Metastatic Breast Carcinoma in the Brain (tissue), 10 donors: ENCODE measurements around the gene SCYGR7.

DNA sequence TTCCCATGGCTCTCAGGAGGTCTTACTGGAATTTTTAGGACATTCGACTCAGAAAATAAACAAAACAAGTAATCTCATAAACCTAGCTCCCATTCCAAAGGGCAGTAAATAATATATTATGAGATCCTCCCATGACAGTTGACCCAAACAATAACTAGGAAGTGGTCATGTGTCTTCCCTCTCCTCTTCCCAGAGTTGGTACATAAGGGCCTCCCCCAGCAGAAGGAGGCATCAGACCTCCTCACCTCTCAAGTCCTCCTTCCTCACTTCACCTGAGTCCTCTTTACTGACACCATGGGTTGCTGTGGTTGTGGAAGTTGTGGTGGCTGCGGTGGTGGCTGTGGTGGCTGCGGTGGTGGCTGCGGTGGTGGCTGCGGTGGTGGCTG, at the start of gene SCYGR7:
SCYGR7 (plus strand) TSS at position 295 of the 386 bp plus-strand sequence.
- PRO-cap, 10 experiments = no peak in any of the 10 experiments

DNA sequence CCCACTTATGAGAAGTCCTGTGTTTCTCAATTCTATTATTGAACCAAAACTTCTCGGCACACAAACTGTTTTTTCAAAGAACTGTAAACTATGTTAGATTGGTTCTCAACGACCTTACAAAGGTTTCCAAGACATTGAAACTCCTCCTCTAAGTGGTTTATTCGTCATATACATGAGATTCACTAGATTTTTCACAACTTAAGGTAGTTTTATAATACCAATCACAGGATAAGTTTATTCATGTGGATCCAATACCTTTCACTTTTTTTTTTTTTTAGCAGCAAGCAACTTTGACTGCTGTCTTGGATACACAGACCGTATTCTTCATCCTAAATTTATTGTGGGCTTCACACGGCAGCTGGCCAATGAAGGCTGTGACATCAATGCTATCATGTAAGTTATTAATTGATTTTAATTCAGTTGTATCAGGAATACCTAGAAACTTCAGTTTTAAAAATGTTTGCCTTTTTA, 1.6 kb downstream of the CCL20 start:
- PRO-cap, 10 experiments = no peak in any of the 10 experiments

DNA sequence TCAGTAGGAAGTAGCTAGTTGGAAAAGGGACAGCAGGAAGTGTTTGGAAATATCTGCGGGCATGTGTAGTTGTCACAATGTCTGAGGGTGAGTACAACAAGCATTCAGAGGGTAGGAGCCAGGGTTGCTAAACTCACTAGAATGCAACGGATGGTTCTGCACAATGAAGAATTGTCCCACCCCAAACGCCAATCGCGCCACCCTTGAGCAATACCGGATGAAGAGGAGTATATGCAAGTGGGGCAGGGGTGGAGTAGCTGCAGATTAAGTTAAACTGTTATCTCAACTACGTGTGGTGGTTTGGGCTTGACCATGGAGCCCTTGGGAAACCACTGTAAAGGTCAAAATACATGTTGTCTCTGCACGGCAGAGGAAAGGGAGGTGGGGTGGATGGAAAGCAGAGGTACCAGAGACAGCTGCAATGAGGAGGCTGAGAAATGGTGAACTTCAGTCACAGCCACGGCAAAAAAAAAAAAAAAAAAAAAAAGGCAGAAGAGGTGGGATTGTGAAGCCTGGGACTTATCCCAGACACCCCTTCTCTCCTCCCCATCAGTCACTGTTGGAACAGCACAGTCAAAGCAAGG, 5.2 kb downstream of the CCL20 start:
- PRO-cap, 10 experiments = peak in 1 of 10 experiments; most common plus-strand start position 374 of the sequence (in 1)

DNA sequence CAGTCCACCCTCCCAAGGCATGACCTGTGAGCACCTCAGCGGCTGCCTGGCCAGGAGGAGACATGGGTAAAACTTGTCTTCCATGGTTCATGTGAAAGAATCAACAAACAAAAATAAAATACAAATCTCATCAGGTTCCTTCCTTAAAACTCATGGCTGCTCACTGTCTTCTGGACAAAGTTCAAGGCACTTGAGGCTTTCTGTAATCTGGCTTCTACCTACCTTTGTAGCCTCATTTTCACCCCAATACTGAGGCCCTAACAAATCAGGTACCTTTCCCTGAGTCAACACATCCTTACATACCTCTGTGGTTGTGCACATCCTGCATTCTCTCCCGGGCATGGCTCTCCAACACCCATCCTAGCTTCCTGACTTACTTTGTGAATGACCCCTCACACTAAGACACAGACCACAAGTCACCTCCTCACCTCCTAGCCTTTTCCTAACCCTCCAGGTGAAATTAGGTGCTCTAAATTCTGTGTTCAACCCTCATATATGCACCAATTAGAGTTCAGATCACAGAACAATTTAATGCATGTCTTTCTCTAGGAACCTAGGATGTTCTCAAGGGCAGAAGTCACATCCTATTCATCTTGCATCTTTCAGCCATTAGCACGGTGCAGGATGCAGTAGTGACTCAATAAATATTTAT, 190.9 kb downstream of the PID1 start:
- PRO-cap, 10 experiments = no peak in any of the 10 experiments

GRCh38 chr2:229116788-229117266, 154.3 kb downstream of the PID1 start:
- PRO-cap, 10 experiments = no peak in any of the 10 experiments

GRCh38 chr2:229125642-229126146, 145.4 kb downstream of the PID1 start:
- PRO-cap, 10 experiments = no peak in any of the 10 experiments

DNA sequence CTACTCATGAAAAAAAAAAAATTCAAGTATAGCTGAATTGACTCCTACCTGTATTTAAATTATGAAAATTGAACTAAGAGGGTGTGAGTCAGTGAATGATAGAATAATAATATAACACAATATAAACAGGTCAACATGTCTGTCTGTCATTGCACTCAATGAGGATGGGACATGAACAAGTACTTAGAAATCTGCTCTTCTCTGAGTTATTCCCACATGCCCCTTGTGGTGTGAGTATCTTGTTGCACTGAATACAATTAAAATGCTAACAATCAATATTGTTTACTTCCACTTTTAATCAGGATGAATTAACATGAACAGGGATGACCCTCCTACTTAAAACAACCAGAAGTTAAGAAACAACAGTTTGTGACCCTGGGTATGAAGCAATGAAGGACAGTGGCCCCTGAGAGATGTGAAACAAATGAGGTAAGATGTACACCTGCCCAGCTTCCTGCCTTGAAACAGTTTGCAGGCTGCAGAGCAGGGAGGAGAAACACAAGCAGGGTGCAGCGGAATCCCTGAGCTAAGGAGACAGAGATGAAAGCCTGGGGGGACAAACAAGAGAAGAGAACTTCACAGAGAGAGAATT, 106.7 kb downstream of the PID1 start:
- PRO-cap, 10 experiments = no peak in any of the 10 experiments

DNA sequence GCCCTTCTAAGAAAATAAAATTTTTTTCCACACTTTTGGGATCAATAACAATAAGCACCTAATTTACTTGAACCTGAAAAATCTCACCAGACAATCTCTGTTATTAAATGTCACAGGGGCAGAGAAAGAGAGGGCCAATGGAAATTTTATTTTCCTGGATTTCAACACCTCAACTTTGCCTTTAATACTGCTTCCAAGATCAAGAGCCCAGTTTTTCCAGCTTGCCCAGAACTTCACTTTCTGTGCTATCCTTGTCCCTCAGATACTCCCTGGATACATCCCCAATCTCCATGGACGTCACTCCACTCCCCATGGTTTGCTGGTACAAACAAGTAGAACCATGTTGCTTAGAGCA, 29.2 kb upstream of the PID1 start:
- PRO-cap, 10 experiments = no peak in any of the 10 experiments

DNA sequence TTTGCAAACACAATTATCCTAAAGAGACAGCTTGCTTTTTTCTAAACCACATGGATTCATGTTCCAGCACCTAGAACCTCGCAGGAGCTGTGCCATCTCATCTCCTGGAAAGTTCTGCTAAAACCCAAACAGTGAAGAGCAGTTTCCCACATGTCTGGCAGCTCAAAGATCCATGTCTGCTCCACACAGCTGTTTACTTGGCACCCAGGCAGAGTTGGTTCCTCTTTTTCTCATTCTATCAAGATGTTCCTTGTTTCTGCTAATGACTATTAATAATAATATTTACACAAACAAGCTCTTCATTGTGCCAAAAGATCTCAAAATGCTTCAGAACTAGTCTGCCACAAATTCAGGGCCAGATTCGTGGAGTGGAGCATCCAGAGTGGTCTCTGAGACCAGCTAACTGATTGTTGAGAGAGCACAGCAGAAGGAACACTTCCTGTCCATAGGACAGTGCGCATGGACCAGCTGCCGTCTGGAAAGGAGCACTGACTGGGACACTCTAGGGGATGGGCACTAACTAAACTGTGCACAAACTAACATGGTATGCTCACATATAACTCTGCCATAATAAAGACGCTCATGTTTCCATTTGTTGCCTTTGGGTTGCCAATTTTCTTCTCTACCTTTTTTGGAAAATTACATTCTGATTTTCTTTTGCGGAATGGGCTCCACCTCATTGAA, 30.3 kb upstream of the PID1 start:
- PRO-cap, 10 experiments = no peak in any of the 10 experiments

DNA sequence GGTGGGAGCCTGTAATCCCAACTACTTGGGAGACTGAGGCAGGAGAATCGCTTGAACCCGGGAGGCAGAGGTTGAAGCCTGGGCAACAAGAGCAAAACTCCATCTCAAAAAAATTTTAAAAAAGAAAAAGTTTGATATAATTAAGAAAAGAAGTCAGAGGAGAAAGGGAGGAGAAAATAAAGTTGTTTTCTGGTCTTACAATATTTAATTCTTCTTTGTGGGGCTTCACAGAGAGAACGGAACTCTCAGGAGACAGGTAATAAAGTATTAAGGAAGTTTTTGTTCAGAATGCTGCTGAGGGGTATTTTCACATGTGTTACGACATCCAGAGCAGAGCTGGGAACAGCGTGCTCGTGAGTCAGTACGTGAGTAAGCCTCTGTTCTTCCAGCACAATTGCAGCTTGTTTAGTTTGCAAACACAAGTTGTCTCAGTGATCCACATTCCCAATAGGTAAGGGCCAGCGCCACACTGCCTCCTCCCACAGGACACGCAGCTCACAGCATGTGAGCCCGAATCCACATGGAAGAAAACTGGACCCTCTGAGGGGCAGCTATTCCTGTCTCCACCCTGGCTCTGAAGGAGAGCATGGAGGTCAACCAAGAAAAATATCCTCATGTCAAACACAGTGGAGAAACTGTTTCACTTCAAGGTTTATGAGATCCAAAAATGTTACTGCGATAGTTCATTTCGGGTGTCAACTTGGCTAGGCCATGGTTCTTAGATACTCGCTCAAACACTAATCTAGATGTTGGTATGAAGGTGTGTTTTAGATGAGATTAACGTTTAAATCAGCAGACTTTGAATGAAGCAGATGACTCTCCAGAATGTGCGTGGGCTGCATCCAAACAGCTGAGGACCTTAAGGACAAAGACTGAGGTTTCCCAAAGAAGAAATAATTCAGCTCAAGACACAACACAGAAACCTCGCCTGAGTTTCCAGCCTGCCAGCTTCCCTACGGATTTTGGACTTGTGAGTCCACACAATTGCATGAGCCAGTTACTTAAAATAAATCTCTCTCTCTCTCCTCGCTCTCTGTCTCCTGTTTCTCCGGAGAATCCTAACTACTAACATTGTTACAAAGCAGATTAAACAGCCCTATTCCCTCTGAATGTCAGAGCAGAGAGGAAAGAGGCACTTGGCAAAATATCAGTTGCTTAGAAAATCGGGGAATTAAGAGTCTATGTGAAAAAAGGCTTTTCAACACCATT, 174.1 kb upstream of the PID1 start:
- PRO-cap, 10 experiments = peak in 1 of 10 experiments; most common plus-strand start position 421 of the sequence (in 1); most common minus-strand start position 379 of the sequence (in 1)

DNA sequence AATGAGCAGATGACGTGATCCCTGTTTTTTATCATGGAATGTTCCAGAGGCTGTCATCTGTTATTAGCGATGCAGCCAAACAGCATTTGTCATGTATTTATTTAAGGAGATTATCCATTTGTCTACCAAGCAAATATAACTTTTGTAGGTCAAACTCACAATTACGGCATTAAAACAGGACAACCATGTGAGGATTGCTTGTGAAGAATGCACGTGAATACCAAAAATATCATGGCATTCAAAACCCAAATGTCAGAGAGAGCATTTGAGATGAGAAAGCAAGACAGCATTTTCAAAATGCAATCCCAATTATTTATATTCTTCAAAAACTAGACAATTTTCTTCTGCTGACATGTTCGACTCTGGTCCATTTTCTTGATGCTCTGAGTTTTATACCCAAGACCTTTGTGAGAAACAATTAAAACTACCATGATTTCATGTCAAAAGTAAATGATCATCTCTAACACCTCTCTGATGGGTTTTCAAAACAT, 141.3 kb downstream of the DNER start:
- PRO-cap, 10 experiments = no peak in any of the 10 experiments

GRCh38 chr2:230170278-230170974, 49.4 kb downstream of the SP110 start:
- PRO-cap, 10 experiments = no peak in any of the 10 experiments

GRCh38 chr2:230342249-230342802, 15.3 kb downstream of the SP140L start:
- PRO-cap, 10 experiments = peak in 3 of 10 experiments; most common minus-strand start chr2:230342521 (in 3)

- PRO-cap, 10 experiments = no peak in any of the 10 experiments
Observed at GRCh38 chr2:230449950-230450340, 33.9 kb downstream of the SP100 start.

- PRO-cap, 10 experiments = no peak in any of the 10 experiments
Observed at GRCh38 chr2:230660415-230661013, 52.1 kb upstream of the CAB39 start.

GRCh38 chr2:230684707-230685094, 27.9 kb upstream of the CAB39 start:
- PRO-cap, 10 experiments = peak in 2 of 10 experiments; most common minus-strand start chr2:230684891 (in 2)

- PRO-cap, 10 experiments = peak in 2 of 10 experiments; most common plus-strand start chr2:230691292 (in 1); most common minus-strand start chr2:230691007 (in 1)
Observed at GRCh38 chr2:230690871-230691304, 21.8 kb upstream of the CAB39 start.

DNA sequence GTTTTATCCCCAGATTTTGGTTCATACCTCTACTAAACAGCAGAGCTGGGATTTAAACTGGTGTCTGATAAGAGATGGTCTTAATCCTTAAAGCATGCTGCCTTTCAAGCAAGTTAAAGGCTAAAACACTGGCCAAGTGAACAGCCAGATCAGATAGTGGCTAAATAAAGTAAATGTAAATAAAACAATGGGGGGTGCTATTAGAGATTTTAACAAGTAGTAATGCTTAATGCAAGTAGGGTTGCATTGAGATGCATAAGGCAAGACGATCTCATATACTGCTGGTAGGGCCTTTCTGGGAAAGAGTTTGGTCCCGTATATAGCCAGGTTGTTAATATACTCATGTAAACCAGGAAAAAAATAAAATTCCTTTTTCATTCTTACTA, 18.4 kb downstream of the CAB39 start:
- PRO-cap, 10 experiments = no peak in any of the 10 experiments

DNA sequence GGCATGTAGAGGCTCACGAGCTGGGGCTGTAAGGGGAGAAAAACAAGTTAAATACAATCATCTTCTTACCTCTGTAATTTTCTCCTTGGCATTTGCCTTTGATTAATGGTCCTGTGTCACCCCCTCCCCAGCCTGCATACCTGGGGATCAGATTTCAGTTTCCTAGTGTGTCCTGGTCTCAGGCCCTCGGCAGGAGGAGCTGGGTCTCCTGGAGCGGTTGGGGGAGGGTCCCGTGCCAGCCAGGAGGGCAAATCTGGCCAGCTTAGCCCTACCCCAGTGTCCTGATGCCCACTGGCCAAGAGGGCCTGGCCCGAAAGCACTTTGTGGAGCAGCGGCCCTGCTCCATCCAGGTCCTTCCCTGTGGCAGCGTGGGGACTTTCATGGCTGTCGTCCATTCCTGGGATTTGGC, 3.8 kb downstream of the ITM2C start:
- PRO-cap, 10 experiments = peak in 1 of 10 experiments; most common plus-strand start position 165 of the sequence (in 1)

- PRO-cap, 10 experiments = no peak in any of the 10 experiments
Observed at GRCh38 chr2:231036007-231036553, 1.2 kb upstream of the C2orf72 start.